Renal cortical epithelial cell (primary cell): ENCODE measurements around the genes TINAG and KIAA1586.

GRCh38 chr6:54308308-54308752, at the start of gene TINAG:
TINAG (plus strand) TSS chr6:54308441.
- RRBS = no CpG with 5 or more reads among the region's 4 CpGs

GRCh38 chr6:54802817-54803204, 43.8 kb upstream of the FAM83B start:
- RRBS = no CpG with 5 or more reads among the region's 3 CpGs

DNA sequence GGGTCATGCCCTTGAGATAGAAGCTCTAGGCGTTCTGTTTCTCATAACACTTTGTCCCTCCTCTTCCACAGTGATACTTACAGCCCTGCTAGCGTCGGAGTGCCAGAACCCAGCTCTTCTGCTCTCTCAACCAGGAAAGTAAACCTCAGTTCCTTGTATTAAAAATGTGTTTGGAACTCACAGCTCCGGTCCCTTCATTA, 11.4 kb downstream of the HMGCLL1 start:
- RRBS = no CpG with 5 or more reads among the region's 4 CpGs

DNA sequence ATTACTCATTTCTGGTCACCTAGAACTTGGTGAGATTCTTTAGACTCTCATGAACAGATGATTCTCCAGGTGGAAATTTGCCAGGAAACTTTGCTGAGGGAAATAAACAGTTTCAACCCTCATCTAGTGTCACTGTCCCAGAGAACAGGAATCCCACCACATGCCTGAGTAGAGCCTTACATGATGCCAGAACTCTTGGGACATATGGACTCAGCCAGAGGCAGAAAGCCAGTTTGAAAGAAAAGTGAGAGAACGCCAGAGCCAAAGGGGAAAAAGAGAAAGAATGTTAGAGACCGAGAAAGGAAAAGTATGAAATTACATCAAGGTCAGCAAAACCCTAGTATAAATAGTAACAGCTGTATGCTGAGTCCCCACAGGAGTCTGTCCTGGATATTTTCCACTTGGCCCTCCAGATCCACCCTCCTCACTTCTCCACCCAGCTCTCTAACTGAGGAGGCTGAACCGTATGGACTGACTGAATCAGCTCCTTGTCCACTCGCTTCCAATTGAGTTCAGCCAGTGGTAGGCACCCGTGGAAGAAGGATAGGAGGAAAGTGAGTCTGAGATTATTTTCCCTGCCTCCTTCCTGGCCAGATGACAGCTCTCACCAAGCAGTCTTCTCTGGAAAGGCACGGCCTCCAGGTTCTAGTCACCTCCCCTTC, 127.6 kb upstream of the COL21A1 start:
- RRBS = no CpG with 5 or more reads among the region's 6 CpGs

GRCh38 chr6:56605904-56607057, 348.3 kb downstream of the DST start:
- RRBS = no CpG with 5 or more reads among the region's 6 CpGs

GRCh38 chr6:56619934-56620730, 334.5 kb downstream of the DST start:
- RRBS = no CpG with 5 or more reads among the region's 12 CpGs

- RRBS = no CpG with 5 or more reads among the region's 2 CpGs
Observed at GRCh38 chr6:56688947-56689418, 265.6 kb downstream of the DST start.

- RRBS = no CpG with 5 or more reads among the region's 2 CpGs
Observed at GRCh38 chr6:56691133-56691502, 263.5 kb downstream of the DST start.

DNA sequence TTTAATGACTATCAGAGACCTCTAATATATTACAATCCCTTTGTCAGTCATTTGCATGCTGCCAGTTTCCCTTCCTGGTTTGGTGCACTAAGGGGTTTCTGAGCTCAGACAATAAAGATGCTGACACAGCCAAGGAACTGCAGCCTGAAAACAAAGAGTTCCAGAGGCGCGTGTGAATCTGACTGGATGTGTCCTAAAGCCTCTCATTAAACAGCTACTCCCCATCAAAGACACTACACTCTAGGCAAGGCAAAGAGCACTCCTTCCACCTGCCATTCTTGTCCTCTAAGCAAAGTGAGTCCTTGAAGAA, 195.1 kb downstream of the DST start:
- RRBS = no CpG with 5 or more reads among the region's 2 CpGs

GRCh38 chr6:56840799-56841342, 113.8 kb downstream of the DST start:
- RRBS = no CpG with 5 or more reads among the region's 3 CpGs

DNA sequence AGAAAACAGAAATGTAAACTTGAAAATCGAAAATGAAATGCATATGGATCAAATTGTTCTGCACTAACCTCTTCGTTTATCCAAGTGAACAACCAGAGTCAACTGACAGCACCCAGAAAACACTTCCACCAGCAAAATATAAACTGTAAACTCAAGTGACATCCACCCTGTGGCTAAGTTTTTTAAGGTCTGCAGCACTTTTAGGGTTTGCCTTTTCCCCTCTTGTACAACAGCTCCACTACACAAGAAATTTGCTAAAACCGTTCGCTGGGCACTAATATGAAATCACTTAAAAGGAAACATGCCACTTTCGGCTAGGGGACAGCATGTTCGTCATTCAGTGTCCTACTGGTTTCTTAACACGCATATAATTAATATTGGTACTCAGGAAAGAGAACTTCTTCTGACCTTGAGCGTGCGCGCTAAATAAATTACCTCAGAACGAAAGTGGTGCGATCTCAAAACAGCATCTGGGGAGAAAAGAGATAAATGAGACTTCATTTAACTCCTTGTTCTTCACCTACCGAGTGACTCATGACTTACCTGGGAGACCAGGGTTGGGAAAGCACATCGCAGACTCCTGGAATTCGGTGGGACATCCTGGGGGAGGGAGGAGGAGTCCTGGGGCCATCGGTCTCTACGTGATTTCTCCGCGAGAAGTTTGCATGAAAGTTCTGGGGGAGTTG, 1.1 kb downstream of the DST start:
- RRBS = no CpG with 5 or more reads among the region's 19 CpGs

- RRBS = 2% methylated on average over 5 of the region's 52 CpGs
Observed at GRCh38 chr6:57046103-57046883, at the start of gene KIAA1586. KIAA1586 (plus strand) TSS chr6:57046693.

DNA sequence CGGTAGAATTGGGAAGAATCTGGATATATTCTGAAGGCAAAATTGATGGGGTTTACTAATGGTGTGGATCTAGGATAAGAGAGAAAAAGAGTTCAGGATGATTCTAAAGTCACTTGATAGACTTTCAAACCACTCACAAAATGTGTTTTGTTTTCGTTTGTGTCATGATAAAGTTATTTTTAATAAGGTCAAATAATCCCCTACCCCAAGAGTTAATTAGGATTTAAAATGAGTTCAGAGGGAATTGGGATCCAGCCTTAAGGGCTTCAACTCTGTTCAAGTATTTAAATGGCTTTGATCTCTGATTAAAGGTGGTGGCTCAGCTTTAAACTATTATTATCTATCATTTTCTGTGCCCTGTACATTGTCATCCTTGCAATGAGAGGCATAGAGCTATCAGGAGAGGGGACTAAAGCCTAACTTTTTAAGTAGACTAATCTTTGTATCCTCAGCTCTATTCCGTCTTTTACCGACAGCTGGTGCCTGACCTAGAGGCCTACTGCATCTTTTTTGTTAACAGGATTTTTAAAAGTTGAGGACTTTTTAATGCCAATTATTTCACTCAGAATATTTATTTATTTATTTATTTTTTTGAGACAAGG, 995 bp upstream of the BAG2 start:
- RRBS = no CpG with 5 or more reads among the region's 4 CpGs

DNA sequence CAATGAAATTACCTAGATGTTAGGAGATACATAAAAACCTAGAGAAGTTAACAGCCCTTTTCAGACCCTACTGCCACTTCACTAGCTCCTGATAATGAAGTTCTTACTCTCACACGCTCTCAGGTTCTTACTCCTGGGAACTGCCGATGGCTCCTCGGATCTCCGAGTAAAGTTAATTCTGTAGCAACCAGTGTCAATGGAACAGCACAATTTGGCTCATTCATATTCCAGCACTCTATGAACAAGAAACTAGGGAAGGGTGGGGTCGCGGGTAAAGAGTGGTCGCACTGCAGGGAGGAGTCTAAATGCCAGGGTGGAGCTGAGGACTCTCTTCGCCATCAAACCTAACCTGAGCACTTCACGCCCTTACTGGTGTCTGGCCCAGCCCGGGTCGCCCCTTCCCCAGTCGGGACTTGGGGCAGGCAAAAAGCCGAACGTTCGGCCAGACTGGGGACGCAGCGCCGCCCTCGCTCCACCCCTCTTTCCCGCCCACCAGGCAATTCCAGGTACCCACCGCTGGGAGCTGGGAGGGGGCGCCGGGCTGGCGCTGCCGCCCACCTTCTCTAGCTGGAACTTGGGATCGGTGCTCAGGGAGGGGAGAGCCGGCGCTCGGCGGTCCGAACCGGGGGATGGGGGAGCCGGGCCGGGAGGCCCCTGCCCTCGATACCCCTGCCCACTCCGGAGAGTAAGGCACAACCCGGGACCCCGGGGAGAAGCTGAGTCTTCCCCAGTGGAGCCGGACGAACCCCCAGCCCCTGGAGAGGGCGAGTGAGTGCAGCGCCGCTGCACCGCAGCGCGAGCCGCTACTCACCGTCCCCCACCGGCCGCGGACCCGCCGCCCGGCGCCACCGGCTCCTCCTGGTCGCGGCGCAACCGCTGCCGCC, 653 bp downstream of the RAB23 start:
- RRBS = under 1% methylated on average over 15 of the region's 61 CpGs

GRCh38 chr6:57316330-57317276, 827 bp upstream of the PRIM2 start:
- RRBS = no CpG with 5 or more reads among the region's 38 CpGs

GRCh38 chr6:62766328-62766728, 480.3 kb upstream of the KHDRBS2 start:
- RRBS = no CpG with 5 or more reads among the region's 5 CpGs

DNA sequence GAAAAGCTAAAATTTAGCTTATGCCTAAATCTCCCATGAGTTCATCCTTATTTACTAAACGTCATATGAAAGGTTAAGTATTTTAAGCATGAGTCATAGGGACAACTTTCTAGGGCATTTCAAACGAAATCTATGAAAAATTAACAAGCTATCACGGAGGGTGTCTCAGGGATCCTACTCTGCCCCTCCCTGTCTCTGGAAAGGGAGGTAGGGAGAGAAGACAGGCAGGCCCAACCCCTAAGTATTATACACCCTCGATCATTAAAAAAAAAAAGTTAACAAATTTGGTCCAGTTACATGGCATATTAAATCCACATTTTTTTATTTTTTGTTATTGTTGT, 124.0 kb upstream of the PTP4A1 start:
- RRBS = no CpG with 5 or more reads among the region's 4 CpGs

DNA sequence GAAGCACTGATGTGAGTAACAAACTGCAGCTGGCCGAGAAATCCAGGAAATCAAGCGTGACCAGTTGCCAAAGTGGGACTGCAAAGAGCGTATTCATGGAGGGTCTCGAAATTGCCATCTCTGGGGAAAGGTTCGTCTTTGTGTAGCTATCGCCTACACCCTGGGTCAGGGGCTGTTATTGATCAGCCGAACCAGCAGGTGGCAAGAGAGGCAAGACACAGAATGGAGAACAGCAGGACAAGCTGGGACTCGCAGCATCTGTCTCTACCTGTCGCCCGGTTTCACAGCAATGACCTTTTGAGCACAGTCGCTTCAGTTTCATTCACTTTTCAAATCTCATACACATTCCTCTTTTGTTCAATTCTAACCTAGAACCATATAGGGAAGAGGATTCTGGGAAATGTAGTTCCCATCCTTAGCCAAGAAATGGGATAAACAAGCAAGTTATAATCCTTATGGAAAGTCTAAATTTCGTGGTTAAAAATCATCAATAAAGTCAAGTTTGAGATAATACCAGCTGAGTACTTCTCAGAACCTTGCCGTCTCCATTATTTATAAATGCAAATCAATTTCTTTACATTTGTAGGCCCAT, 26.4 kb downstream of the PTP4A1 start:
- RRBS = no CpG with 5 or more reads among the region's 13 CpGs

DNA sequence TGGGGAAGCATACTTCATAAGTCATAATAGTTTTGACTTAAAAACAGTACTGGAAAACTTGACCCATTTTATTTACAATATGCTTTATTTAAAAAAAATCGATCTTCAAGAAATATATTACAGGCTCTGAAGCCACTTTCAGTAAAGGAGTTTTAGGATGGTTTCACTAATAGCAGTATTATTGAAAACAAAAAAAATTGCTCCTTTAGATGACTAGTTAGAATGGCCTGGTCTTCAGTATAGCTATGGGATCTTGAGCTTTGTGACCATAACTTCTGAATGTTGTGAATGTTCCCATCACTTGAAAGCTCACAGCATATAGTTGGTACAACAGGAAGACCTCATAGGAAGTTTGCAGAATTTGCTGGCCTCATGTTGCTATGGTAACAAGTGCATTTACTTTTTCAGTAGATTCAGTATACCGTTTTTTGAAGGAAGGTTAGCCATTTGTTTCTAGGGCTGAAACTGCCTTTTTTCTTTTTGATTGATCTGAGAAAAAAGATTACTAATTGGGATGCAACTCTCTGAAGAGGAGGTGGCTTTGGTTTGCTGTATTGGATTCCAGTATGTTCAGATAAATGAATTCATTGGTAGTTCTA, 8.2 kb downstream of the PHF3 start:
- RRBS = no CpG with 5 or more reads among the region's 2 CpGs

GRCh38 chr6:63711887-63712791, 76.5 kb downstream of the PHF3 start:
- RRBS = no CpG with 5 or more reads among the region's 6 CpGs